Non-pigmented ciliary epithelial cell (primary cell): ENCODE data around the gene MRLN.

DNA sequence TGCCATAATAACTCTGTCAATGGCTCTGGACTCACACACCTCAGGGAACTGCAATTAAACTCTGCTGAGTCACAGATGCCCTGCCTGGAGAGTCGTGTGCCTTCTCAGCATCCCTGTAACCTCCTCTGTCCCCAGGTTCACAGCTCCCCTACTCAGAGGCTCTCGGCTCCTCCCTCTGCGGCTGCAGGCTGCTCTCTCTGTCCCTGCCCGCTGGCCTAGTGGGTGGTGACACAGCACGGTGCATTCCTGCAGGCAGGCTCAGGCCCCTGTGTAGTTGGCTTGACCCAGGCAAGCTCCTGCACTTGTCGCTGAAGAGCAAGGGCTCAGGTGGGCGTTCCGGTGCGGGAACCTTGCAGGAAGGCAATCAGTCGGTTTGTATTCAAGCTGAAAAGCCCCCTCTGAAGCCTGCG, 208.9 kb upstream of the PHYHIPL start:
- RRBS, result no CpG with 5 or more reads among the region's 11 CpGs

- RRBS, result no CpG with 5 or more reads among the region's 11 CpGs
Observed at GRCh38 chr10:59175570-59175982, 867 bp upstream of the PHYHIPL start.

GRCh38 chr10:59753319-59753884, at the start of gene MRLN:
Gene MRLN, minus strand, starts transcription at chr10:59753455.
- RRBS, result no CpG with 5 or more reads among the region's 5 CpGs

DNA sequence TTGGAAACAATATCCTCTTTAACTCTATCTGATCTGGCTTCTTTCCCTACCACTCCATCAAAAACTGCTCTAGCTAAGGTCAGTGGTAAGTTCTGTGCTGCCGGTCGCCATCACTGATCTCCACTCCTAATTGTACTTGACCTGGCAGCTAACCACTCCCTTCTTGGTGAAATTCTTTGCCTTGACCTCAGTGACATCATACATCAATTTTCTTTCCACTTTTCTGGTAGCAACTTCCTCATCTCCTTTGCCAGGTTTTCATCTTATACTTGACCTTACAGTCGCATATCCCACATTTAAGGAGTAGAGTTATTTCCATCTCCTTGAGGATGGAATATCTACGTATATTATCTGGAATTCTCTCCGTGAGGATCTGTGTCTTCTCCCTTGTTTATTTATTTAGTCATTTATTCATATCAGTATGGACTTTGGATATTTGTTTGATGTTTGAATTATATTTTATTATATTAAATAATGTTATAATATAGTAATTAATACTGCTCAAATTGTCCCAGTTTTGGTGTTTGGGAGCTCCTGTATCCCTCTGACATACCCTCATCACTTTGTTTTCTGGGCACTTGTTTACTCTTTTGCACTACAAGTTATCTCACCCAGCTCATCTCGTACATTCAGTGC, 48.2 kb upstream of the MRLN start:
- RRBS, result no CpG with 5 or more reads among the region's 6 CpGs

GRCh38 chr10:59907716-59909001, 1.8 kb upstream of the CCDC6 start:
- RRBS, result no CpG with 5 or more reads among the region's 14 CpGs

DNA sequence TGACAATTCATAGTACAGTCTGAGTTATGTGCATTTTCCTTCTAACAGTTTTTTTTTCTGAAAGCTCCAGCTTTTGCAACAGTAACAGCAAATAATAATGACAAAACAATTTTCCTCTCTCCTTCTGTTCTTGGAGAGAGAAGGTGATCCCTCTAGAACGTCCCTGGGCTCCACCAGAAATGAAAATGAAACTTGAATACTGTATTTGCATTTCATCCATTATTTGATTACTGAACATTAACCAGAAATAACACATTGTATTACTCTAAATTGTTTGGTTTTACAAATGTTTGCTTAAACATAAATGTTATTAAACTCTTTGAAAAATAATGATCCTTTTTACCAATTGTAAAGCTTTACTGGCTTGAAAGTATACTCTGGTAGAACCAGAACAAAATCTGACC, 176.6 kb upstream of the CCDC6 start:
- RRBS, result no CpG with 5 or more reads among the region's 1 CpG

- RRBS, result no CpG with 5 or more reads among the region's 2 CpGs
Observed at GRCh38 chr10:60337213-60337982, 52.3 kb downstream of the ANK3 start.

DNA sequence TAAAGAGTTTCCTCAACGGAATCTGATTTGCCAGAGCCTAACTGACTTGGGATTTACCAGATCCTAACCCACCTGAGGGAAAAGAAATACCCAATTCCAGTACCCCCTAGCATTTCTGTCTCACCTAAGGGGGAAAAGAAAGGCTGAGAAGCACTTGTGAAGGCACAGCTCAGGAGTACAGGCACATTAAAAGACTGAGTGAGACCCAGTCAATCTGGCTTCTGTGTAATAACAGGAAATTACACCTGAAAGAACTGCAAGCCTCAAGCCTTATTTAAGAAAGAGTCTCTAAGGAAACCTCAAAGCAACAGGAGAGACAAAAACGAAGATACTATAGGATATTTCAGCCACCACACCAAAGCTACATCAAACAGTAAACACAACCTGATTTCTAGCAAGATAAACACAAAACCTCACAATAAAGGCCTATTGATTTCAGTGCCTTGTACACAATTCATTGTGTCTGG, 69.6 kb upstream of the CDK1 start:
- RRBS, result no CpG with 5 or more reads among the region's 2 CpGs

DNA sequence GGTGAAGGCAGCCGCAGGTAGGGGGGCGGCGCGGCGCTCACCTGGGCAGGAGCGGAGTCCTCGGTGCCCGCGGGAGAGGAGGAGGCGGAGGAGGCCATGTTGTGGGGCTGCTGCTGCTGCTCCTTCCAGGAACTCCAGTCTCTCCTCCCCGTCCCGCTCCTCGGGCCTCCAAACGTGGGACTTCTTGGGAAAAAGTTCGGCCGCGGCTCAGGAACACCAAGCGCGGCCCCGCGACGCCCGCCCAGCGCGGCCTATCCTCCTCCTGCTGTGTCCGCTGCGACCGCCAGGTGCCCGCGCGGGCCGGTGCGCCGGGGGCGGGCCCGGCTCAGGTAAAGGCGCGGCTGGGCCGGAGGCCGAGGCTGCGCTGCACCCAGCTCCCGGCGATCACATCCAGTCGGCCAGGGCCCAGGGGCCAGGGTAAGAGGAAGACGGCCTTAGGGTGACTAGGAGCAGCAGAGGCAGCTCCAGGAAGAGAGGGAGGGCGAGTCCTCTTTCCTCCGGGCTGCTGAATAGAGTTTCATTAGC, 45.0 kb upstream of the CDK1 start:
- RRBS, result no CpG with 5 or more reads among the region's 47 CpGs

DNA sequence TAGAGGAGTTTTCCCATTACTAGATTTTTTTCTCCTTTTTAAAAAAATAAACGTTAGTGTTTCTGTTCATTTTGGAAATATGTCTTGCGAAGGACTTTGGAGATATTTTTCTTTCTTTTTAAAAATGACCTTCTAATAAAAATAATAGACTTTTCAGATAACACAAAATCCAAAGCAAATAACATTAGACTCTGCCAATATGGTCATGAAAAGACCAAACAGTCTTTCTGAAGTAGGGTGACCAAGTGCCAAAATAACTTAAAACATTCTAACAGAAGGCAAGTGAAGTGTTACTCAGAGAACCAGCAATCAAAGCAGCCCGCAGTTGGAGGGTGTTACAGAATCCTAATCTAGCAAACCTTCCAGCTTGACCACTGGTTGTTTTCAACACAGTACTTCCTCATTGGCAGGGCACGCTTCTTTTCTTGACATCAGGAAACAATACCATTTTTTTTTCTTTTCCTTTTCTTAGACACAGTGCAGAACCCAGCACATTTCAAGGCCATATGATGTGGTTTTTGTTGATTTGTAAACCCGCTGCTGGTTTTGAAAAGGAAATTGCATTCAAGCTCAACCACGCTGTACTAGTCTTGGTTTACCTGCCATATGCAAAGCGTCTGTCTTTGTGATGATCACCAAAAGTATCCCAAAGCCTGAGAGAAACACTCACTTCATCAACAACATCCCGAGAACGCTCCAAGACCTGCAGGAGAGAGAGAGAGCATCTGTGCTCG, 33.5 kb downstream of the RHOBTB1 start:
- RRBS, result no CpG with 5 or more reads among the region's 10 CpGs

- RRBS, result no CpG with 5 or more reads among the region's 5 CpGs
Observed at GRCh38 chr10:60978437-60978778, 34.4 kb upstream of the RHOBTB1 start.

DNA sequence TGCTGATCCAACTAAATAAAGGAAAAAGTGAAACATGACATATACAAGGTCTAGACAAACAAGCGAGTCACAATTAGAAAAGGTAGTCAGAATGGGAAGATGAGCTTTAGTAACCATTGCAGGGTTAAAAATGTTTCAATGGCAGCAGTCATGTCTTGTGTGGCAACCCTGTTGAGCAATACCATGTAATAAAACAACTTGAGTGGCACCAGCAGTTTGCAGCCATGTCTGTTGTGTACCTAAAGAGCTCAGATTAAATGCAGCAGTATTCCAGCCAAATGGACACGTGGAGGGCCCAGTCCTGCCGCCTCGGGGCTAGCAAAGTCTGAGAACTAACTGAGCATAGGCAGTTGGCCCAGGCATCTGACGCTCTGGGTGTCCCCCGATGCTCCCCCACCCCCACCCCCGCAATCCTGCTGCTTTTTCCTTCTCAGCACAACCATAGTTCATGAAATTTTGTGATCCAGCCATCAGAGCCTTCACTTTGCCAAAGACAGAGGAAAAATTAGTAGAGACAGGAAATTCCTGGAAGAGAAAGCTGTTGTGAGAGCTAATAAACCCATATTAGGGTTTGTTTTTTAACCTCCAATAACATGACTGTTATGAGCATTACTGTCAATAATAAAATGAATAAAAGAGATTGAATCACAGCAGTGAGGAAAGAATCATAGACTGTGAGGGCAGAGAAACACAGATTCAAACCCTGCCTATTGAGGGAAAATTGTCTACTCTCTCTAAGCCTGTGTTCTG, 220.6 kb upstream of the RHOBTB1 start:
- RRBS, result no CpG with 5 or more reads among the region's 7 CpGs

DNA sequence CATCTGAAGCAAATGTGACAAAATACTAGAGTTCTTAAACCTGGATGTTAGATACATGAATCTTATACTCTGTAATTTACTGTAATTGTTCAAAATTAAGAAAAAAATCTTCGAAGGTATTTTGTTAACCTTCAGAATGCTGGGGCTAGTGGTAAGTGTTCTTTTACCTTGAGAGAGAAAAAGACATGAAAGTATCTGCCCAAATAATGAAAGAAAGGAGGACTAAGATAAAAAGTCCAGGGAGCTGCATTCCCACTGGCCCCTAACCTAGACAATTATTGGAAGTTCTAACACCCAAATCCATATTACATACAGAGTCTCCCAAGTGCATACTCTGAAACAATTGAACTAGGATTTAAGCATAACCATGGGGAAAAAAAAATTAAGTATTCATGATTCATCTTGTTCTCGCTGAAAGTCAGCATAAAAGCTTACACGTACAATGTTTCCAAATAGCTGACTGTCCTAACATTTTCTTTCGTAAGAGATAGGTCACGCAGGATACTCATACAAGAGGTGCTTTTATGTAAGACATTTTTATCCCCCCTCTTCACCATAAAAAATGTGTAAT, 56.2 kb downstream of the TMEM26 start:
- RRBS, result no CpG with 5 or more reads among the region's 5 CpGs

DNA sequence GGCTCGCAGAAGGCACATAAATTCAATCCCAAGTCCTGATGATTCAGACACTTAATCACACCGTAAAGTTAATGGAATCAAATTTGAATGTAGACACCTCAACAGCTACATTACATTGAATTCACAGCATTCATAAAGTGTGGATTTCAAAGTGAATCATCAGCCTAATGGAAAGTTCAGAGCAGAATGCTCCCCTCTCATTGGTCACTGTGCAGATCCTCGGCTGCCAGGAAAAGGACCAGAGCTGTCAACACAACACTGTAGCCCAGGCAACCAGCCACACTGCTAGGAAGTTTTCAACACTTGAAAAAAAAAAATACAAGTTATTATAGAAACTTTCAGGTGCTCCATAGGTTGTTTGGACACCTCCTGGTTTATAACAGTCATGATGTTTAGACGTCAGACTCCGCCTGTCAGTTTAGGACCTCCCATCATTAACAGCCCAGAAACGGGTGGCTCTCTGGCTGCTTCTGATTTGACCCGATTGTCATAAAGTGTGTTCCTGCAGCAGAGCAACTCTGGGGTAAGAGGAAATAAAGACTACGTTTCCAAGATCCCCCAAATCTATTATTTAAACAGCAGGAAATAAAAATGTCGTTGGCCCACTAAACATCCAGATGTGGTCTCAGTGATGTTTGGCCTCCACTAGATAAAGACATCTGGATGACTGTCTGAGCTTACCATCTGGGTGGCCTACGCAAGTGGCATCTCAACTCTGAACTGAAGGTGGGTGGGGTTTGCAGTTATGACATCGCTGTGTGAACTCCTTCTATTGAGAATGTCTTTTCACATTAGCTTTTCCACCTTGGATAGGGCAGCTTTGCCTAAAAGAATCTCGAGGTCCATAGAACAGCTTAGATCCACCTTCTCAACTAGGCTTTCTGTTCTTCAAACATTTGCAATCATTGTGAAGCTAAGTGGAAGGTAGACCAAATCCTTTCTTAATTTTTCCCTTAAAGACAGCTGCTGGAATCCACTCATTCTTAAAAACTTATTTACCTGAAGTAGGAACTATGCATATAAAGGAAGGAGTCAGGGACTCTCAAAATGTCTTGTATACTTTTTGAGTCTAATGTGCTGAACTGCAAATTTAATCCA, 117.5 kb downstream of the CABCOCO1 start:
- RRBS, result no CpG with 5 or more reads among the region's 12 CpGs

DNA sequence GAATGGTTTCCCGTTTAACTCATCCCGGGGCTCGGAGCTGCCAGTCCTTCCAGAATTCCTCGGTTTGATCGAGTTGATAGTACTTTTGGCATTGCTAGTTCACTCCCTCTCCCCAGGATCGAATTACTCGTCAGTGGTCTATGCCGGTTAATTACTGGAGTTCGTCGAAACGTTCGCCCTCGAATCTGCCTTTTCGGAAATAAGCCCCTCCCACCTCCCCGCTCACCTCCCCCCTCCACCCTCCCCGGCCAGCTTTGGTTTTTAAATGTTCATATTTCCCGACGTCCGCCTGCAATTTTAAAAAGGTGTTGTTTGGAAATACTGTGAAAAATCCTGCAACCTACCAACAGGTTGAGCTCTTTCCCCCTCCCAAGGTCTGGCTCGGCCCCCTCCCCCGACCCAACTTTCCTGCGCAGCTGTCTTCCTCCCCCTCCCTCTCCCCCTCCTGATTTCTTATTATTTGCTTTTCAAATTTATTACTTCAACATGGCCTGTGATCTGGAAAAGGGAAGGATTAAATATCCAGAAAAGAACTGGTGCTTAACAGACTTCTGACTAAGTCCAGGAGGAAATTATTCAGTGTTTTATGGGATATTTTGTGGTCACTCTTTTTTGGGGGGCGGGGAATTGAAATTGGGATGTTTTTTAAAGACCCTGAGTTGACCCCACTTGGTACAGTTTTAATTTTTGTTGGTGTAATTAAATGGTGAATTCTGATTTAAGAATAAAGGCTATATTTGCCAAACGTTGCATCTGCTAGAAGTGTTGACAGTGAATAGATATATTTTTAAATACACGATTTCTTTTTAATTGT, 2.4 kb downstream of the ARID5B start:
- RRBS, result 2% methylated on average over 7 of the region's 25 CpGs

DNA sequence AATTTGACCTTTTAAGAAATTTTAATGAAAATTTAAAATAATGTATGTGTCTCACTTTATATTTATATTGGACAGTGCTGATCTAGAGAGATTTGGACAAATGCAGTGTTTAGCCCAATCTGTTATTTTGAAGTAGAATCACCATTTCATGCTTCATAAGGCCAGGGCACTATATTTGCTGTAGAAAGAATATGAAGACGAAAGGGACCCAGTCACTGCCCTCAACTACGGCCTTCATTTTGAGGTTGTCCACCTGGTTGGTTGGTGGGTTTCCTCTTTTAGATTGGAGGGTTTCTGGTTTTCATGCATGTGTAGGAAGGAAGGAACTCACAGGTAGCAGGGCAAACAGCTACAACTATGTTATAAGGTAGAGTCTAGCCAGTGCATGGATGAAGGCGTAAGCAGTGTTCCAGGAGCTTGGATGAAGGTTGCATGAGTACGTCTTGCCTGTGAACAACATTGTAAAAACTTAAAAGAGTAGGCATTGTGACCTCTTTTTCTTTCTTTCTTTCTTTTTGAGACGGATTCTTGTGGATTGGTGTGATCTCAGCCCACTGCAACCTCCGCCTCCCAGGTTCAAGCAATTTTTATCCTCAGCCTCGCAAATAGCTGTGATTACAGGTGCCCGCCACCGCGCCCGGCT, 56.4 kb downstream of the ARID5B start:
- RRBS, result no CpG with 5 or more reads among the region's 11 CpGs

GRCh38 chr10:61978843-61979192, 77.3 kb downstream of the ARID5B start:
- RRBS, result no CpG with 5 or more reads among the region's 5 CpGs

GRCh38 chr10:62049809-62050250, 148.3 kb downstream of the ARID5B start:
- RRBS, result no CpG with 5 or more reads among the region's 1 CpG

- RRBS, result no CpG with 5 or more reads among the region's 3 CpGs
Observed at GRCh38 chr10:62063803-62064490, 162.4 kb downstream of the ARID5B start.